Measurements from ENCODE around the gene NFX1.

- PRO-cap: no peak
Measured at GRCh38 chr9:33042188-33042890, 17.3 kb downstream of the DNAJA1 start.

DNA sequence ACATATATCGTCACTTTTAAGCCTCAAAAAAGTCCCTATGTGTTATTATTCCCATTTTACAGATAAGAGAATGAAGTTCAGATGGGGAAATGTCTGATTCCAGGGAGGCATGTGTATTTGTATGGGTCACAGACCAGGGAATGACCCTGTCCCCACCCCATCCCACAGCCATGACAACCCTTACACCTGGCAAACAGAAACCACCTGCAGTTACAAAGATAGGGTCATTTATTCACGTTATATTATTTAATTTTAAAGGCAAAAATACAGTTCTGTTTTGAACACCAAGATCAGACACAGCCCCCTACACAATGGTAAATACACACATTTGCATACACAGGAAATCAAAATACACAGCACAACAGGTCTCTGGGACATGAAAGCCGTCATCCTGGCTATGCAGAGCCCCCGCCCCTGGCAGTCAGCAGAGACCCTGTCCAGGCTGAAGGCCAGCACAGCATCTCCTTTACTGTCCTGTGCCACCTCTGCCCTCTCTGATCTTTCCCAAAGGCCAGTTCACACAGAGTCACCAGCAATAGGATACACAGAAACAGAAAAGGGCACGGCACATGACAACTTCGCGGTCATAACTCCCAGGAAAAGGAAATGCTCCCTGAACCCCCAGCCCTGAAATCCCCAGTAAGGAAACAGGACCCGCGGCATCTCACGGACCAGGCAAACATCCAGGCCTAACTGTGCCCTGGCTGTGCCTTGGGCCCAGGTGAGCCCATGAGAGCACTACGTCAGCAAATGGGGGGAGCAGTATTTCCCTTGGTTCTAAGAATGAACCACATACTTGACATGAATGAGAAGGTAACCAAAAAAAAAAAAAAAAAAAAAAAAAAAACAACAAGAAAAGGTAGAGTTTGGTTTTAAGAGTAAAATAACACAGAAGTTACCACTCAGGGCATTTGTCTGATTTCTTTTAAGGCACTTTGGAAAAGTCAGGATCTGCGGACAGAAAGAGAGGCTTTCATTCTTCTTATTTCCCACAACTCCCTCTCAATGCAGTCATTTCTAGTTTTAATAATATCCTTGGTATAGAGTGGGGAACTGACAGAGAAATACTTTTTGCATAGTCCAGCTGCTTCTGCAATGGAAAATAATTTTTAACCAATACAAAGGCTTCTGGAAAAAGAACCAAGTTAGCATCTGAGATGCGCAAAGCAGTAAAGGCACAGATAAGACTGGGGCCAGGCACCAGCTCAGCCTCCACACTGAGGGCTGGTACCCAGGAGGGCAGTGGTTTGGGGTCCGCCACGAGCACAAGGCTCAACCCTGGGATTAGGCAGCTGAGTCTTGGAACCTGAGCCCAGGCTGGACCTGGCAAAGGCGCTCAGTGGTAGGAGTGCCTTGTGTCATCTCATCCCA is 34.4 kb upstream of the SMU1 start:
- PRO-cap: no peak

DNA sequence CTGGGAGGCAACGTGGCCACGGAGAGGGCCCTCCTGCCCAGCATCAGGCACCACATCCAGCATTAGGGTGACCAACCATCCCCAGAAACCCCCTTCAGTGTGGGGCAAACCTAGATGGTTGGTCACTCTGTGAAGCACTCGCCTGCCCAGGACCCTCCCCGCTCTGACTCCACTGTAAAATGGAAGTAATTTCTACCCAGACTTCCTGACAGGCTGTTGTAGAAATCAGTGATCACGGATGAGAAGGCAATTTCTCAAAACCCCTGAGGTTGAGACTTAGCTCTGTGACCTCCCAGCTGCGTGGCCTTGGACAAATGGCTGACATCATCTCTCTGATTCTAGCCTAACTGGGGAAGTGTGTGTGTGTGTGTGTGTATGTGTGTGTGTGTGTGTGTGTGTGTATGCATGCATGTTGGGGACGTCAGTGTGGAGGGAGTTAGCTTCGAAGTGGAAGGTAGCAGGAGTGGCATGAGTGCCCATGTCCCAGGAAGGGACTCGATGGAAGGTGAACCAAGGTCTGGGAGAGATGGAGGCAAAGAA is 31.5 kb downstream of the B4GALT1 start:
- PRO-cap: no peak

DNA sequence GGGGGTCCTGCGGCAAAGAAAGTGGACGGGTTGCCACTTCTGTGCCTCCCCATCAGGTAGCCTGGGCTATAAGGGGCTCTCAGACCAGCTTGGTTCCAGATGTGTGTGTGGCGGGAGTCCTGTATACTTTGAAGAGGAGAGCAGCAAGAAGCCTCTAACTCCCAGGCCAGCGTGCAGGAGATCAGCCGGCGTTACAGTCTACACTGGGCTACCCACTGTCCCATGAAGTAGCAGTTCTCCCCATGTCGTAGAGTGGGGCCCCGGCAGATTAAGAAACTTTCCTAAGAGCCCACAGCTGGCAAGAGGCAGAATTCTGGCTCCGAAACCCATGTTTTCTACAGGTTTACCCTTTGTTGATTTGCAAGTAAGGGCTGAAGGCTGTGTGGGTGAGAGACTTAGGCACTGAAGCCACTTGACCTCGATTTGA is 786 bp upstream of the B4GALT1 start:
- PRO-cap: no peak

GRCh38 chr9:33211711-33212428 is 28.1 kb upstream of the SPINK4 start:
- PRO-cap: unidirectional peak, plus-strand start at chr9:33211872

GRCh38 chr9:33233667-33234506 is 6.1 kb upstream of the SPINK4 start:
- PRO-cap: unidirectional peak, minus-strand start at chr9:33233886; bidirectional peak, plus-strand start at chr9:33234281, minus-strand start at chr9:33234080

DNA sequence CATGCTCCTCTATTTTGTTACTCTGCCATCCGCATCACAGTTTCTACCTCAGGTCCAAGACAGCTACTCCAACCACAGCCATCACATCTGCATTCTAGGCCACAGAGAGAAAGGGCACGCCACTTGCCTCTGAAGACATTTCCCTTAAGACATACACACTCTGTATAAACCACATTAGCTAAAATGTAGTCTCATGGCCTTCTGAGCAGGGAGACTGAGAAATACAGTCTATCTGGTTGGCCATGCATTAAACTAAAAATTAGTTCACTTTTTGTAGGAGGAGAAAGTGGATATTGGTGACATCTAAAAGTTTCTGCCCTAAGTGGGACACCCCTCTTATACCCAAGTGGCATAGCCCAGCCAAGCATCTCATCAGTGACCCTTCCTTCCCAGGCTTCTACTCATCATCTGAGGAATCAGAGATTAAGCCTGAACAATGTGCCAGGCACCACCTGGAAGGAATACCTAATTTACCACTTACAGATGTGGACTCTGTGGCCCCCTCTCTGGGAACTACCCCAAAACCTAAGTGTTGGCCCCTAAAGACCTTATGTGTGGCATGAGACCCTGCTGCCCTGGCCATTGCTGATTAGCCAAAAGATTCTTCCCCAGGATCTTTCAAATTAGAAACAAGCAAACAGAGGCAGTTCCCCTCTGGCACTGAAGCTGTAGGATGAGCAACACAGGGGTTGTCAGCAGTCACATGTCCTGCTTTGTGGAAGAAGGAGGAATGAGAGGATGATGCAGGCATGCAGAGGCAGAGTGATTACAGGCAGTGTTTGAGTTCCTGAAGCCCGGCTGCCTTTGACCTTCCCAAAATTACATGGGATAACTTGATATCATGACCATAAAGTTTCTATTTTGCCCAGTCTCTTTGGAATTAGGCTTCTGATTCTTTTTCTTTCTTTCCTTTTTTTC is 10.4 kb downstream of the SPINK4 start:
- PRO-cap: no peak

DNA sequence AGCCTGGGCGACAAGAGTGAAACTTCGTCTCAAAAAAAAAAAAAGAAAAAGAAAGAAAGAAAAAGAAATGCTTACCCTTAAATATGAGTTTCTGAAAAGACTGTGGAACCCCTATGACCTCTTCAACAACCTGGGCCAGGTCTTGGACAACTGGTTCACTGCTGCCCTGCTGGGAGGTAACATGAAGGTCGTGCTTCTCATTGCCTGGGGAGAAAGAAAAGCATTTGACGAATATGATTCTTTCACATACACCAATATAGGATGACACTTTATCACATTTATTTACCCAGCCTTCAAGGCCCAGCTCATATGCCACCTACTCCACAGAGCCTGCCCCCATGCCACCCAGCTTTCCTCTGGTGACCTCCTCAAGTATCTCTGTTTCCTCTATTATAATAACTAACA is 1.9 kb downstream of the BAG1 start:
- PRO-cap: no peak

GRCh38 chr9:33265531-33266302 is 868 bp downstream of the CHMP5 start:
- PRO-cap: no peak

DNA sequence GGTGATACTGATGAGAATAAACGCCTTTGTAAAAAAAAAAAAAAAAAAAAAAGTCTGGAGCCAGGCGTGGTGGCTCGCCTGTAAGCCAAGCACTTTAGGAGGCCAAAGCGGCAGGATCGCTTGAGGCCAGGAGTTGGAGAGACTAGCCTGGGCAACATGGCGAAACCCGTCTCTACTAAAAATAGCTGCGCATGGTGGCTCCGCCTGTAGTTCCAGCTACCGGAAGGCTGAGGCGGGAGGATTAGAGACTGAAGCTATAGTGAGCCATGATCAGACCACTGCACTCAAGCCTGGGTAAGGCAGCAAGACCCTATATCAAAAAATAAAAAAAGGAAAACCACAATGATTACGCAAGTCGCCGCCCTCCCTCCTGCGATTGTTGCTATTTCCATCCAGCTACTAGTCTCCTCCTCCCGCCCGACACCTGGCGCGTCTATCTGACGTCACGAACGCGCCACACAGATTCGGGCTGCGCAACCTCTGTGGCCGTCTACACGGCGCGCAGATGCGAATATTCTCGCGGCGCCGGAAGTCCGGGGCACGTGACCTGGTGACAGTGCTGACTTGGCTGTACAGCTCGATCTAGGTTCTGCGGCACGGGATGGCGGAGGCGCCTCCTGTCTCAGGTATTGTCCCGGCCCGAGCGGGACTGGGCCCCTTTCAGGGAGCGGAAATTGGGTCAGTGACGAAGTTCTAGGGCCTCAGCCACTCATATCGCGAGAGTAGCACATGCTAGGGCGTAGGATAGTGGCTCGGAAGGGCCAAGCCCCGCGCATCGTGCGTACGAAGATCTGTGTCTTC is at the start of gene NFX1:
Gene NFX1 (plus strand): TSS at position 545 of the 801 bp plus-strand sequence.
- PRO-cap: bidirectional peak, plus-strand start at position 592 of the sequence, minus-strand start at position 378 of the sequence

- PRO-cap: no peak
Measured at GRCh38 chr9:33298356-33298555, 7.9 kb downstream of the NFX1 start.

DNA sequence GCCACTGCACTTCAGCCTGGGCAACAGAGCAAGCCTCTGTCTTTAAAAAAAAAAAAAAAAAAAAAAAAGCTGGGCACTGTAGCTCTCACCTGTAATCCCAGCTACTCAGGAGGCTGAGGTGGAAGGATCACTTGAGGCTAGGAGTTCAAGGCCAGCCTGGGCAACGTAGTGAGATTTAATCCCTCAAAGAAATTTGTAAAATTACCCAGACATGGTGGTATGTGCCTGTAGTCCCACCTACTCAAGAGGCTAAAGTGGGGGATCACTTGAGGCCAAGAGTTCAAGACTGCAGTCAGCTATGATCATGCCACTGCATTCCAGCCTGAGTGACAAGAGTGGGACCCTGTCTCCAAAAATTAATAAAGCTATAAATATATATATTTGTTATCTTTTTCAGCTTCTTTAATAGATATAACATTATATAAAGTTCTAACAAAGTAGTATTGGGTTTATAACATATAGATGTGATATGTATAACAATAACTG is 36.1 kb downstream of the NFX1 start:
- PRO-cap: no peak

- PRO-cap: no peak
Measured at GRCh38 chr9:33350345-33350748, 52.0 kb downstream of the AQP7 start.

- PRO-cap: no peak
Measured at GRCh38 chr9:33386648-33386951, 15.8 kb downstream of the AQP7 start.

DNA sequence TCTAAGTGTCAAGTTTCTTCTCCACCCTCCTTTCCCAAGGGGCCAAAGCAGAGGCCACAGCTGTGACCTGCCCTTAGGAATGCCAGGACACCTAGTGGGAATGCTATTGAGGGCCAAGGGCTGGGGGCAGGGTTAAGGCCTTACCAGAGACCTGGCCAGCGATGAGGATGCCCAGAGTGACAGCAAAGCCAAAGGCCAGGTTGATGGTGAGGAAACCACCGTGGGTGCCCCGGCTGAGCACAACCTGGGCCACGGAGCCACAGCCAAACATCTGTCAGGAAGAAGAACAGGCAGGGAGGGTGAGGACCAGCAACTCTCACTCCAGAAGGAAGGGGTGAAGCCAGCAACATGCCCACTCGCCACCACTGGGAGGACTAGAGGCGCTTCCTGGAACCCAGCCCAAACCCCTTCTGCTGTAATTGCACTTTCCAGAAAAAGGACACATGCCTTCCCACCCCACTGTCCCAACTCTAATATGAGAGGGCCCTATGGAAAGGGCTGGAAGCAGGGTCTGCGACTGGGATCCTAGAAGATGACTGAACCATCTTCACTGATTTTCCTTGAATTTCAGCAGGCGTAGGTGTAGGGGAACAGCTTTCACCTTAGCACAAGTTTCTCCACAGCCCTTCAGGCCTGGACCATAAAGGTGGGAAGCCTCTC is 3.6 kb downstream of the AQP3 start:
- PRO-cap: no peak

DNA sequence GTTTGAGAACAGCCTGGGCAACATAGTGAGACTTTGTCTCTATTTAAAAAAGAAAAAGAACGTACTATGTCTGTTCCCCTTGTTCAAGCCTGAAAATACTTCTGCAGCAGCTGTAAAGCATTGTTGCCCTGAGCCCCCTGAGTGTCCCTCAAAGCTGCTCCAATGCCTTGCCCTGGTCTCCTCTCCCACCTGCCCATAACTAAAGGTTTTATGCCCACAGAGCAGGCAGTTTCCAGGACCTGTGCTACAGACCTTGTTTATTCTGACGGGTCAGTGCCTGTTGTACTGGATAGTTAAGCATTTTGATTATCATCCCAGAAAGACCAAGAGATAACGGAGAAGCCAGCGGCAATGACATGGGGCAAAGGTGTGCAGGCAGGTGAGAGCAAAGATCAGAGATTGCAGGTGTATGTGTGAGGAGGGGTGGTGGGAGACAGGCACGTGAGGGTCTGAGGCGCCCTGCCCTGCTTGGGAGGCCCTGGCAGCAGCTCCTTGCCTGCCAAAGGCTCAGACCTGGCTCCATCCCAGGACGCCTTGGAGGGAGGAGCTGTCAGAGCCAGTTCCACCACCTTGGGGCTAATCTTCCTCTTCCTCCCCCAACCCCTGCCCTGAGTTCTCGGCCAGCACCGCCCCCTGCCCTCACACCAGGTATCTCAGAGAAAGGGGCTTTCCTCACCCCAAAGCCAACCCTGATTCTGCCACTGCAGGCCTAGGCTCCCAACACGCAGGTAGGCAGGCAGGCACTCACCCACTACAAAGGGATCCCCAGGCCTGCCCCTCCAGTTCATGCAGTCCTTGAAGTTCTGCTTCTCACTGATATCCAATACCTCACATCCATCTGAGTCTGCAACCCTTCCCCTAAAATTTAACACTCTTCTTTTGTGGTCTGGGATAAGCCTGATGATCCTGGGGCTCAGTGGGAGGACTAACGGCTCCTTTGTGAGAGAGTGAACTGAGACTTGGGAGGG is 2.0 kb downstream of the AQP3 start:
- PRO-cap: no peak

- PRO-cap: no peak
Measured at GRCh38 chr9:33448120-33448660, 797 bp upstream of the AQP3 start.

DNA sequence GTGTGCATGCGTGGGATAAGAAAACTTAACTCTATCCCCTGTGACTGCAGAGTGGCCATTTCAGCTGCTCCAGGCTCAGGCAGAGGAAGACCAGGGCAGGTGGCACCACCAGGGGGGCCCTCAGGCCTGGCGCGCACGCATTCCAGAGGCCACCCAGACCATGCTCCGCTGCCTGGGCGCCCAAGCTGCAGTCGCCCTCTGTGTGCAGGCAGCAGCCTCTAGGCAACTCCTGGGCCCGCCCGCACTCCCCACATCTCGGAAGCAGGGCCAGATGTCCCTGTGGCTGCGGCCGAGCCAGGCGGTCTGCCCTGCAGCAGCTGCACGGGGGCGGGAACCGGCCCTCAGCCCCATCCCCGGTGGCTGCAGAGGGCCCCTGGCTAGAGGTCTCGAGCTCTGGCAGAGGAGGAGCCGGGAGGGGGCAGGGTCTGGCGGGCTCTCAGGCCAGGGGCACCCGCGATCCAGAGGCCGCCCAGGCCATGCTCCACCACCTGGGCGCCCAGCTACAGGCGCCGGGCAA is 626 bp upstream of the ANKRD18B start:
- PRO-cap: no peak

DNA sequence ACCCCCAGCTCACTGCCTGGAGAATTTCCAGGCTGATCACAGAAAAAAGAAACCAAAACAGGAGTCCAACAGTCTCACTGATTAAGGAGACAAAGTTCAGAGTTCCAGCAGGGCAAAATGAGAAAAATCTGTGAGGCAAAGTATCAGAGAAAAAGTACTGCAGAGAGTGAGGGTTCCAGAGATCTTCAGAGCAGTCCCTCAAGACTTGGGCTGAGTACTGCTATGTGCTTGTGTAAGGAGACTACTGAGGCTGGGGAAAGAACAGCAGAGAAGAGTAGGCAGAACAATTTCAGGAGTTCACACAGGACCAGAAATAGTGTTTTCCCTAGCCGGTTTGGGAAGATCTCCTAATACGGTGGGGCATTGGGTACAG is 55.9 kb upstream of the PRSS3 start:
- PRO-cap: no peak

GRCh38 chr9:33814064-33814583 is 2.8 kb upstream of the UBE2R2 start:
- PRO-cap: no peak